ENCODE measurements around a stretch of chr12.

GRCh38 chr12:124398742-124399349 is 104.0 kb downstream of the RFLNA start:
- RRBS, result no CpG with 5 or more reads among the region's 11 CpGs

GRCh38 chr12:124410171-124410821 is 115.4 kb downstream of the RFLNA start:
- RRBS, result no CpG with 5 or more reads among the region's 16 CpGs

- RRBS, result no CpG with 5 or more reads among the region's 10 CpGs
These were observed 125.9 kb downstream of the NCOR2 start for GRCh38 chr12:124441469-124441942.

DNA sequence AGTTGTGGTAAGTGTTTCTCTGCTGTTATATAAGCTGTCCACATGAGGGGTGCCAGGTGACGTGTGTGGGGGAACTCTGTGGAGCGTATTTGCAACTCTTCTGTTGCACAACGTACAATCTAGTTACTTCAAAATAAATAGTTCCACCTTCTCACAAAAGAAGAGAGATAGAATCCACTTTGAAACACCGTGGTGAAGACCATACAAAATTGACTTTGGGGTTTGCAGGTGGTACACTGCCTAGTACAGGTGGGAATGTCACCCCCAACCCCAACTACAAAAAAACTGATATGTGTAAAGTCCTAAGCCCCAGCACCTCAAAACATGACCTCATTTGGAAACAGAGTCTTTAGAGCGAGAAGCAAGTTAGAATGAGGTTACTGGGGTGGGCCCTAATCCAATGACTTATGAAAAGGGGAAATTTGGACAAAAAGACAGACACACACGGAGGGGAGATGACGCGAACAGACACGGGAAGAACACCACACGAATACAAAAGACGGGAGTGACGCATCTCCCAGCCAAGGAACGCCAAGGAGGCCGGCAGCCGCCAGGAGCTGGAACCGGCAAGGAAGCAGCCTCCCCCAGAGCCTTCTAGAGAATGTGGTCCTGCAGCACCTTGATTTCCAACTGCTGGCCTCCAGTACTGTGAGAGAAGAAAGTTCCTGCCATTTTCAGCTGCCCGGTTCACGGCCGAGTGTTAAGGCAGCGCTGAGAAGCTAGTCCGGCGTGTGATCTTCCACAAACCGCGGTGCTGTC is 124.8 kb downstream of the NCOR2 start:
- RRBS, result no CpG with 5 or more reads among the region's 24 CpGs

- RRBS, result 95% methylated on average over 4 of the region's 19 CpGs
These were observed 76.5 kb downstream of the NCOR2 start for GRCh38 chr12:124490747-124491505.

- RRBS, result 97% methylated on average over 3 of the region's 18 CpGs
These were observed 51.5 kb downstream of the NCOR2 start for GRCh38 chr12:124515834-124516406.

DNA sequence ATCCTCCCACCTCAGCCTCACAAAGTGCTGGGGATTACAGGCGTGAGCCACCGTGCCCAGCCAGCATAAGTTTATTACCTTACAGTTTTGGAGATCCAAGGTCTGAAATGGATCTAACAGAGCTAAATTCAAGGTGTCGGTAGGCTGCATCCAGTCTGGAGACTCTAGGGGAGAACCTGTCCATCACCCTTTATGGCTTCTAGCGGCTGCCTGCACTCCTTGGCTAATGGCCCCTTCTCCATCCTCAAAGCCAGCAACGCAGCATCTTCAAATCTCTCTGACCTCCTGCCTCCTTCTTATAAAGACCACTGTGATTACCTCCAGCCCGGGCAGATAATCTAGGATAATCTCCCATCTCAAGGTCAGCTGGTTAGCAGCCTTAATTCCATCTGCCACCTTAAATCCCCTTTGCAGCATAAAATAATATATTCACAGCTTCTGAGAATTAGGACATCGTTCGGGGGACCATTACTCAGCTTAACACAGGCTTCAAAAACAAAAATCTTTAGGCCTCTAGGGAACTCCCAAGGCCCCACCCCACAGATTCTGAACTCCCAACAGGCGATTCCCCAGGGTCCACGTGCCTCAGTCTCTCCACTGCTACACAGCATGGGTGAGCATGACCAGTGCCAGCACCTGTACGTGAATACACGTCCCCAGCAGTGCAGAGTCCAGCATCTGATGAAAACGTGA is 14.3 kb downstream of the NCOR2 start:
- RRBS, result no CpG with 5 or more reads among the region's 13 CpGs

GRCh38 chr12:124632398-124632991 is 65.1 kb upstream of the NCOR2 start:
- RRBS, result no CpG with 5 or more reads among the region's 11 CpGs

DNA sequence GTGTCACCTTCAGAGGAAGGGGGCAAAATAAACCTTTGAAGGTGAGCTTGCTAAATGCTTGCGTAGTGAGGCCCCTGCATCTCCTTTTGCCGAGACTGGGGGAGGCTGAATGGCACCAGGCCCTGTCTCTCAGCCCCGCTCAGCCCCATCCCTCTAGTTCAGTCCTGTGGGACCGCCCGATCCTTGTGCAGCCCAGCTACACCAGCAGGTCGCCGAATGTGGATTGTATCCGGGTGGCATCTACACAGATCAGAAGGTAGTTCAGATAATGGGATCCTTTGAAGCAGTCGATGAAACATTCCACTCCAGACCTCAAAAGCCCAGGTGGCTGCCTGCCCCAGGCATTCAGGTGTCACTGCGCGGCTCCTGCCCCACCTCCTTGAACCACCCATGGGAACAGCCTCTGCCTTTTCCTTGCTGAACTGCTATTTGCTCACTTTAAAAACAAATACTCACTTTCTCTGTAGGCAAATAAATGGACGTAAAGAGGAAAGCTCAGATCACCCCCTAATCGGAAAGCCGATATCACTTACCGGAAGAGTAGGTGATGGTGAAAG is 100.2 kb upstream of the NCOR2 start:
- RRBS, result no CpG with 5 or more reads among the region's 15 CpGs

DNA sequence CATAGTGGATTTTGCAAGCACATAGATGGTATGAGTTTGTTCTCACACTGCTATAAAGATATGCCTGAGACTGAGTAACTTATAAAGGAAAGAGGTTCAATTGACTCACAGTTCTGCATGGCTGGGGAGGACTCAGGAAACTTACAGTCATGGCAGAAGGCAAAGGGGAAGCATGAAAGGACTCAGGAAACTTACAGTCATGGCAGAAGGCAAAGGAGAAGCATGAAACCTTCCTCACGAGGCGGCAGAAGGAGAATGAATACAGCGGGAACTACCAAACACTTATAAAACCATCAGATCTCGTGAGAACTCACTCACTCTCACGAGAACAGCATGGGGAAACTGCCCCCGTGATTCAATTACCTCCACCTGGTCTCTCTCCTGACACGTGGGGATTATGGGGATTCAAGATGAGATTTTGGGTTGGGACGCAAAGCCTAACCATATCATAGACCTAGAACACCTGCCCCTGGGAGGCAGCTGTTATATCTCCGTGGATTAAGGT is 101.9 kb upstream of the NCOR2 start:
- RRBS, result no CpG with 5 or more reads among the region's 9 CpGs

GRCh38 chr12:124681826-124682469 is 114.5 kb upstream of the NCOR2 start:
- RRBS, result no CpG with 5 or more reads among the region's 14 CpGs

GRCh38 chr12:124744597-124745052 is 119.0 kb downstream of the SCARB1 start:
- RRBS, result no CpG with 5 or more reads among the region's 9 CpGs

- RRBS, result no CpG with 5 or more reads among the region's 13 CpGs
These were observed 111.2 kb downstream of the SCARB1 start for GRCh38 chr12:124752191-124753129.

DNA sequence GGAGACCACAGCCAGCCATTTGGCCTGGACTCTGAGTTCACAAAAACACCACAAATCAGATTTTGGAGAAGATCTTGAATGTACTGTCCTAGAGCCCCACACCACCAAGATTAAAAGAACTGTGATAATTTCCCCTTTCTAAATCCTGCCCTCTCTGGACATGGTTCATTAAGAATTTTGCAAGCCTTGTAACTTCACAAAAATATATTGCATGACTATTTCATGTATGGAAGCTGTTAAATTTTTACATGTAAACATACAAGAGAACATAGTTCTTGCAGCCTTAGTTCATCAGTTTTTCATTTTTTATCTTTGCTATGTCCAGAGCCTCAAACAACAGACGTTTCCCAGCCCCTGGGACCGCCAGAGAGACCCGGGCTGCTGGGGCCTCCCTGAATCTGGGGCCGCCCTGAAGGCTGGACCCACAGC is 96.9 kb downstream of the SCARB1 start:
- RRBS, result no CpG with 5 or more reads among the region's 4 CpGs

DNA sequence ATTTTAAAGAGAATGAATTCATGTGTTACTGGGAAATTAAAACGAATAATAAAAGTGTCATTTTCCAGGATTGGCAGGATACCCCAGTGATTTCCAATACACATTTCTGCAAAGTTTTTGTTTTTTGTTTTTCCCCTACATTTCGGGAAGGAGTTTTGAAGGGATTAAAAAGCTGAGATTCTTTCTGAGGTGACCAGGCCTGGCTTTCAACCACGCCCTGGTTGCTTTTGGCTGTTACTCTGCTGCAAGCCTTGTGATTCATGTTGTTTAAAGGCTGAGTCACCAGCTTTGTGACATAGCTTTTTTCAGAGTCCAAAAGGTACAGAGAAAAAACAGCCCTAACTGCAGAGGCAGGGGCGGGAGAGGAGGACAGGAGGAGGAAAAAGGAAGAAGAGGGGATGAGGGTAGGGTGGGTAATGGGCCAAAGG is 1.8 kb upstream of the UBC start:
- RRBS, result no CpG with 5 or more reads among the region's 4 CpGs

GRCh38 chr12:124921629-124922350 is 7.3 kb upstream of the UBC start:
- RRBS, result no CpG with 5 or more reads among the region's 15 CpGs

DNA sequence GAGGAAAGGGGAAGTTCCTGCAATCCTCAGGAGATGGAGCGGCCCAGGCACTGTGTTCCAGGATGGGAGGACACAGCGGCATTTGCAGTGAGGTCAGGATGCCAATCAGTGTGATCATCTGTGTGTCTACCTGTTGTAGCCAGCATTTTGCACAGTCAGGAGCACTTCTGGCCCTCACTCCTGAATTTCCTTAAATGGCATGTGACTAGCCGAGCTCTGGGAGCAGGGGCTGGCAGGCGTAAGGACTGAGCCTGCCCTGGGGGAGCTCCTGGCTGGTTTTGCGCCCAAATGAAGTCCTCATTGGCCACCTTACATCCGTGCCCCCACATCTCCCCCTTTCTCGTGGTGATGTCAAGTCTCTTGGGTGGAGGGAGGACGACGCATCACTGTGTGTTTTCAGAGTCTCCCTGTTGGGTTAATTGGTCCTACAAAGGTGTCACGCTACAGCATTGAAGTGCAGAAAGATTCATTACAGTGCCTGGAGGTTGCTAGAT is 1479.7 kb upstream of the TMEM132C start:
- RRBS, result no CpG with 5 or more reads among the region's 10 CpGs

DNA sequence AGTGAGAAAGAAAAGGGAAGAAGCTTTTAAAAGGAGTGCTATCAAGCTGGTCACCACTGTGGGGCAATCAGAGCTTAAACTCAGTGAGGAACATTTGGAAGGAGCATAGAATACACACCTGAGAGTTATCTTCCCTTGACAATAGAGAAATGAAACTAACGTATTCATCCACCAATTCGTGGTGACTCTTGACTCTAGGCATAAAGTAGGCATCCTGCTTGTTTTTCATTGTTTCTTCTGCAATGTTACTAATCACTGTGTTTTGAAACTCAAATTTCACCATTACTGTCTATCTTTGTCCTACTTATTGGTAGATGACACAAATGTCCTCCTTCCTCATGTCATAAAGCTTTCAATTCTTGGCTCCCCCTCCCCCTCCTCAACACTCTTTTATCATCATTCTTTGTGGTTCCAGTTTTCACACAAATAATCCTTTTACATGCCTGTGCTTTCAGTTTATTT is 1340.6 kb upstream of the TMEM132C start:
- RRBS, result no CpG with 5 or more reads among the region's 2 CpGs

DNA sequence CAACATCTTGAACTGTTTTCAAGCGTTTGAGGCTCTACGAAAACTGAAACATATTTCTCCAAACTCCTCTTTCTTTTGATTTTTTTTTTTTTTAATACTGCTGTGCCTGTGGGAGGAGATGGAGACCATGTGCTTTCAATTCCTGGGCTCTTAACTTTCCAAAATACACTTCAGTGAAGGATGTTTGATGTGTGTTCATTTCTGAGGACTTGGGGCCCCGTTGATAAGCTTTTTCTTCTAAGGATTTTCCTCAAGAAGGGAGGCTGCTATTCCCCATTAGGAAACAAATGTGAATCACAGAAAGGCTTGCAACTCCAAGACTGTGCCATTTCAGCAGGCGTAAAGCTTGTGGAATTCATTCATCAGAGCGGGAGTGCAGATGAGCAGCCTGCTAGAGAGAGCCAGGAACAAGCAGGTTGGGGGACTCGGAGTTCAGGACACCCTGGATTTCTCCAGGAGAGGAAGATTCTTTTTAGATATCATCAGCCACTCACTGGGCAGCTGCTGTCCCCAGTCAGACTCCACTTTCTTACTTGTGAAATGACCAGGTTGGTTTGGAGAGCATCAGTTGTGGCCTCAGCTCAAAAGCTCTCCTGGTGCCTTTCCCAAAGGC is 94.7 kb downstream of the TMEM132C start:
- RRBS, result no CpG with 5 or more reads among the region's 6 CpGs

DNA sequence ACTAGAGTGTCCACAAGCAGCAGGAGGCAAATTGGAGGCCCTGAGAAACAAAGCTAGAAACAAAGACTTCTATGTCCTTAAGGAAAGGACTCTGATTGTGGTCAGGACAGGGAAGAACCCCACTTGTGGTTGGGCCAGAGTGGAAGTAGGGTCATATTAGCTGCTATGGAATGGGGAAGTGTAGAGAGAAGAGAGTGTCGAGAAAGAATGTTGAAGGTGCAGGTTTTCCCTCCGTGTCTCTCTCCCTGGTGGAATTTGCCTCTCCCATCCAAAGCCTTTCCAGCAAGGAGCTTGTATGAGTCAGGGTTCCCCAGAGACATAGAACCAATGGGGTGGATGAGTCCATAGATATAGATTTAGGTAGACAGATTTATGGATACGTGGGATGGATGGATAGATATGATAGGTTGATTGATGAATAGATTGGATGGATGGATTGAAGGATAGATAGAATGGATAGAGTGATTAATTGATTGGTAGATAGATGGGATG is 219.9 kb downstream of the SLC15A4 start:
- RRBS, result no CpG with 5 or more reads among the region's 3 CpGs

Measured in GM12892 (cell line).